ENCODE data around the genes GIMAP5, SLC4A2 and SMARCD3.

DNA sequence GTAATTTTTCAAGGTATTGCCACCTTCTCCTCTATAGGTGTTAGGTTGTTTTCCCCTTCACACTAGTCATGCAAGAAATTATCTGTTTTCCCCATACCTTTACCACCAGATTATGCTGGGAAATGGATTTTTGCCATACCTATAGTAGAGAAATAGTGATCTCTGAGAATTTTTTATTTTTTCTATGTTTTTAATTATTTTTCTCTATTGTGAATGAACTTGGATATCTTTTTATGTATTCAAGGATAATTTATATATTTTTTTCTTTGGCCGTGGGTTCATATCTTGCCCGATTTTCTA lies 3.5 kb downstream of the GIMAP7 start:
- RRBS, result no CpG with 5 or more reads among the region's 2 CpGs

- RRBS, result no CpG with 5 or more reads among the region's 18 CpGs
Measured at GRCh38 chr7:150519610-150520936, 5.4 kb downstream of the GIMAP7 start.

DNA sequence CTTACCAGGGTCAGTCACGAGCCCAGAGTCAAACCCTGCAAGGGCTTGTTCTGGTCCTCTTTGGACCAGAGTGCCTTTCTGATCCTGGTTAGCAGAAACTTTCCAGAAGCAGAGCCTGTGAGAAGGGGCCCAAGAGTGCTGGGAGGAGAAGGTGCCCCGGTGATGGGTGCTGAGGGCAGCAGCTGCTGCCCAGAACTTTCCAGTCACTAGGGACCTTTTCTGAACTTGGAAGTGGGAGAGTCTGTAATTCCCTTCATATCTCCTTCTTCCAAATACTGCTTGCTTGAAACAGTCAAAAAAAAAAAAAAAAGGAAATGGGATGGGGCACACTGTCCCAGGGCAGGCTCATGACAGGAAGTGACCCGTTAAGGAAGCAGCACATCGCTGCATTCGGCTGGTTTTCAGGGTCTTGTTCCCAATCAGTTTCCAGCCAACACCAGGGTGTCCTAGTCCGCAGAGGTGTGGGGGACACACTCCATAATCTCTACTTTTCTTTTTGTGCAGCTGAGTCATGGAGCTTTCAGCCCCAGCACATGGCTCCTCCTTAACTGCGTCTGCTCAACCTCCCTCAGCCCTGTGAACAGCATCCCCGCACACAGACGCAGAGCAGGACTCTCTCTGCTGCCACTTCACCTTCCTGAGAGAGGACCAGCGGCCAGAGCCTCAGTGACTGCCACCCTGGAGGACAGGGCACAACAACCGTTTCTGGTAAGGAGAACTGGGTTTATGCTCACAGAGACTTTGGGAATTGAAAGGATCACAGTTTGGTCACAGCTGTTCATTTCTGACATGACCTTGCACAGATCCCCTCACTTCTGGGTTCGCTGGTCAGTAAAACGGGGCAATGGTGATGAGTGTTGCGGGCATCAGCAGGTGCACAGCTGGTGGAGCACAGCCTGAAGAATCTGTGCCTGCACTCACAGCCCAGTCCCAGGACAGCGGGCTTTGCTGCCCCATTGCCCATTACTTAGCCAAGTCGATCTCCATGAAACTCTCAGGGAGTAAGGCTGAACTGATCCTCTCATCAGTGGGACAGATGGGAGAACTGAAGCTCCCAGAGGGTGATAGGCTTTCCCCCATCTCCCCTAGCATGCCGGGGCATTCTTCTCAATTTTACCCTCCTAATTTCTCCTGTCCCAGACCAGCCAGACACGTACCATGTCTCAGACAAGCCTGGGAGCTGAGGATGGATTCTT lies at the start of gene GIMAP5:
Gene GIMAP5, plus strand, starts transcription at position 418 of the 1,196 bp plus-strand sequence.
- RRBS, result no CpG with 5 or more reads among the region's 18 CpGs

- RRBS, result no CpG with 5 or more reads among the region's 9 CpGs
Measured at GRCh38 chr7:150738197-150739355, 1.4 kb downstream of the GIMAP5 start.

DNA sequence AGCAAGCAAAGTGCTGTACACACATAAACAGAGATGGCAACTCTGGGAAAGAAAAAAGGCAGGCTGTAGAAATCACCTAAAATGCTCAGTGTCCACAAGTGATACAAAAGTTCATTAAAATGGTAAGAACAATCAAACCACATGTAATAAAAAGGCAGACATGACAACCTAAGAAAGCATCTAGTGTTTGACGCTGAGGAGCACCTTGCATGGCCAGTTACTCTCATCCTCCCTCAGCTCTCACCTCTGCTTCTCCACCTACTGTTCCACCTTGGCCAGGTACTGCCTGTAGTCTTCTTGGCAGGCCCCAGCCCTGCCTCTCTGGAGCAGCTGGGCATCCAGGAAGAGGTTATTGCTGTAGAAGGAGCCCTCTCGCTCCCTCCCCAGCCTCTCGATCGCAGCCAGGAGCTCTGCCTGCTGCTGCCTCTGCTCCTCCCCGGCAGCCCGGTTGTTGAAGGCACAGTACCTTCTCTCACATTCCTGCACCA lies 9.6 kb downstream of the GIMAP5 start:
- RRBS, result no CpG with 5 or more reads among the region's 6 CpGs

- RRBS, result no CpG with 5 or more reads among the region's 7 CpGs
Measured at GRCh38 chr7:150778794-150779156, 21.4 kb downstream of the TMEM176B start.

DNA sequence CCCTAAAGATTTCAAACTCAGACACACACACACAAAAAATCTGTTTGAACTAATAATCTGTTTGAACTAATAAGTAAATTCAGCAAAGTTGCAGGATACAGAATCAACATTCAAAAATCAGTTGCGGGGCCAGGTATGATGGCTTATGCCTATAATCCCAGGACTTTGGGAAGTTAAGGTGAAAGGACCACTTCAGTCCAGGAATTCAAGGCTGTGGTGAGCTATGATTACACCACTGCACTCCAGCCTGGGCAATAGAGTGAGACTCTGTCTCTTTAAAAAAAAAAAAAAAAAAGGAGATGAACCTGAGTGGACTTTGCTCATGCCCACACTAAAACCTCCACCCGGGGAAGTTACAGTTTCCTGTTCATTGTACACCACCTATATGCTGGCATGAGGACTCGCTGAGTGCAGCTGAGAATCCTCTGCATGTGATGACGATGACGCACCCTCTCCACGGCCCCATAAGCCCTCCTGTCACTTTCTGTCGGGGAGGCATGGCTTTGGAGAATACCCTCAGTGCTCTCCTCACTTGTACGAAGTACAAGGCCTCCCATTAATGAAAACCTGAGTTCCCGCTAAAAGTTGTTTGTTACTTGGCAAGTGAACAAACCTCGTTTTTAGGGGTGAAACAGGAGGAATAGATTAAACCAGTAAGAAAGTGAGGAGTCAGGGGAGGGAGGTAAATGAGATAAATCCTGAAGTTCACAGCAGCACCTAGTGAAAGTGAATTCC lies 16.0 kb downstream of the TMEM176B start:
- RRBS, result no CpG with 5 or more reads among the region's 10 CpGs

DNA sequence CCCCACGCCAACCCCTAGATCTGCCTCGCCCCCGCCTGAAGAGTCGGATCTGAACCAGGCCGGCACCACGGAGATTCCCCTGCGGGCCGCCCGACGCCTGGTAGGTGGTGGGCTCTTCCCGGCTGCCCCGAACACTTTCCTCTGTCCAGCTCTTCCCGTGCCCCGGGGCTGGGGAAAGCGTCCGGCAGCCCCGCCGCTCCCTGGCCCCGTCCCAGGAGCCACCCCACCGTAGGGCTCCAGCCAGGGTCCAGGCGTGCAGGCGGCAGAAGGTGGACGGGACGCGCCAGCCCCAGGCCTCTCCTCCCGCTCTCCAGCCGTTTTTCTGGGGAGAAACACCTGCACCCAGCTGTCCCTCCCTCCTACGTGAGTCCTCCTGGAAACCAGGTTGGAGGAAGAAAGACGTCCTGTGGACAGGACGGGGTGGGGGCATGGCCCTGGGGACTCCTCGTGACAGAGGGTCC lies 339 bp downstream of the TMEM176B start:
- RRBS, result 7% methylated on average over 13 of the region's 31 CpGs

DNA sequence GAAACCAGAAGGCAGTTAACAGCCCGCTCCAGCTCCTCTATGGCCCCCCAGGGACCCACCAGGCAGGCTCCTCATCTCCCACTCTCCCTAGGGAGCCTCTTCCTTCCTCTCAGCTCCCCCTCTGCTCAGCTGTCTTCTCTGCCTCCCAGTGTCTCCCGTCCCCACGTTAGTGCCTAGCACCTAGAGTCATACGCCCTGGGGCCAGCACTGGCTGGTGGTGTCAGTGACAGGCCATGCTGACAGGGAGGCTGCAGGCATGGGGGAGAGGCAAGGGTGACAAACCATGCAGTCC lies 17.2 kb downstream of the KCNH2 start:
- RRBS, result no CpG with 5 or more reads among the region's 4 CpGs

GRCh38 chr7:151059024-151059879 lies at the start of gene SLC4A2:
Gene SLC4A2, plus strand, starts transcription at chr7:151059589.
- RRBS, result 1% methylated on average over 29 of the region's 69 CpGs

DNA sequence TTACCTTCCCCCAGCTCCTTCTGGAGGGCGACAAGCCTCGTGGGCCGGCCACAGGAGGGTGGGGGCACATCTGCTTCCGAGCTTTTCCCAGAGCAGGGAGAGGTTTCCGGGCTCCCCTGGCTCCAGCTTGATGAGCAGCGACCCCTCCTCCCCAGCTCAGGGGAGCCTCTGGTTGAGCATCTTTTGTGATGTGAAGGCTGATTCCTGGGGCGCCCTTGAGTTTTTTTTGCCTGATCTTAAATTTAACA lies 2.2 kb downstream of the AGAP3 start:
- RRBS, result 10% methylated on average over 3 of the region's 7 CpGs

GRCh38 chr7:151137531-151138764 lies 29.5 kb downstream of the GBX1 start:
- RRBS, result no CpG with 5 or more reads among the region's 46 CpGs

DNA sequence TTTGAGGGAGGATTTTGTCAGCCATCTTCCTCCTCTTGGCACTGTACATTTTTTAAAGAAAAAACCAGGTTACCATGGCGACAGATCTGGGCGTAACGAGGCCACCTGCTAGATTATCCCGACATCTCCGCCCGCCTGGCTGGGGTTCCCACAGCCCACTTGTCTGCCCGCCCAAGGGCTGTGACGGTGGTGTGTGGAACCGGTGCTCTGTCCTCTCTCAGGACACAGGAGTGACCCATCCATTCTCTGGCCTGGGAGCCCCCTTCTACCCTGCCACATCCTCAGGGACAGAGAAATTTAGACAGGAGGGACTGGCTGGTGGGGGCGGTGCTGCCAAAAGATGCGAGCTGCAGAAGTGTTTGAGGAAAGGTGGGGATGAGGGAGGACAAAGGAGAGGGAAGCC lies 4.8 kb downstream of the SMARCD3 start:
- RRBS, result no CpG with 5 or more reads among the region's 11 CpGs

GRCh38 chr7:151248494-151249014 lies at the start of gene SMARCD3:
Gene SMARCD3, minus strand, starts transcription at chr7:151248694.
- RRBS, result 2% methylated on average over 12 of the region's 56 CpGs

DNA sequence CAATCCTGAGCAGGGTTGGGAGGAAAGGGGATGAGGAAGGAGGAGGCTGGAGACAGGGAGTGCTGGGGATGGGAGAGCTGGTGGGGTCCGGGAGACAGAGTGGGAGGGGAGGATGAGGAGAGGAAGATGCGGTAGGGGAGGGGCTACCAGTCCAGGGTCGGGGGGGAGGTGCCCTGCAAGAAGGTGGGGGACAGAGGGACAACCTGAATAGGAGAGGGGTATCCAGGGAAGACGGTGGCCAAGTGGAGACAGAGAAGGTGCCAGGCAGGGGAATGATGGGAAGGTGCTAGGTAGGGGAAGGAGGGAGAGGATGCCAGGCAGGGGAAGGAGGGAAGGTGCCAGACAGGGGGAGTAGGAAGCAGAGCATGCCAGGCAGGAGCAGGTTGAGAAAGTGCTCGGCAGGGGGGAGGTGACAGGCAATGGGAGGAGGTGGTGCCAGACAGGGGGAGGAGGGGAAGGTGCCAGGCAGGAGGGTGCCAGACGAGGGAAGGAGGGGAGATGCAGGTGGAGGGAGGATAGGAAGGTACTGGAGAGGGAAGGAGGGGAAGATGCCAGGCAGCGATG lies 27.6 kb upstream of the SMARCD3 start:
- RRBS, result no CpG with 5 or more reads among the region's 7 CpGs

DNA sequence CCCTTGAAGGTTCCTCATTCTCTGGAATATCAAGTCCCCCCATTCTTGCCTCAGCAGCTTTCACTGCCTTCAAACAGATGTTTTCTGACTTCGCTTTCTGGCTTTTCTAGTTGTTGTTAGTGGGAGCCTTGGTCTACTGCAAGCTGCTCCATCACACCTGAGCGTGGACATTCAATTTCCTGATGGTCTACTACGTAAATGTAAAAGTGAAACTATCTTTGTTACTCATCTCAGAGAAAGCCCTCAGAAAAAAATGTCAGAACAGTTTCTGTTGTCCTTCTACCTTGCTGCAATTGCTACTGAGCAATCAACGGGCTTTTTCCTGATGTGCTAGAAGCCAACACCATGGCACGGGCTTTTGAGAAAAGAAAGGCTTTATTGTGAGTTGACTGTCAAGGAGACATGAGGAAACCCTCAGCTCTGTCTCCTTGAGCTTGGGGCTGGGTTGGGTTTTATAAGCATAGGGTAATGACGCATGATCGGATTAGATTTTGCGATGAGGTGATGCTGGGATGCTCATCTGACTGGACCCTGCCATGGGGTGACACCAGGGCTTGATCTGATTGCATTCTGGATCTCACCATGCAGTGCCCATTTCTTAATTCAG lies 1.5 kb upstream of the NUB1 start:
- RRBS, result no CpG with 5 or more reads among the region's 8 CpGs

DNA sequence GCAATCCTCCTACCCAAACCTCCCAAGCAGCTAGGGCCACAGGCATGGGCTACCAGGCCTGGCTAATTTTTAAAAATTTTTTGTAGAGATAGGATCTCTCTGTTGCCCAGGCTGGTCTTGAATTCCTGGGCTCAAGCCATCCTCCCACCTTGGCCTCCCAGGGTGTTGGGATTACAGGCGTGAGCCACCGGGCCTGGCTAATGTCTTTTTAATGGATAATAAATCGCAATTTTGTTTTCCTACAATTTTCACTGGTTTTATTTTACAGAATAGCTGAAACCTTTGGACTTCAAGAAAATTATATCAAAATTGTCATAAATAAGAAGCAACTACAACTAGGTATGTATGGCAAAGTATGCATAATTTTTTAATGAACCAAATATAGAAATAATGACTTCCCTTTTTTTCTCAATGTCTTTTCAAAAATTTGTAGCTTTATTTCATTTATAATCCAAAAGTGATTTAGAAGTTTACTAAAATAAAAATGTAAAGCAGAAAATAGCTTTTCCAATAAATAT lies 11.0 kb downstream of the NUB1 start:
- RRBS, result no CpG with 5 or more reads among the region's 3 CpGs

DNA sequence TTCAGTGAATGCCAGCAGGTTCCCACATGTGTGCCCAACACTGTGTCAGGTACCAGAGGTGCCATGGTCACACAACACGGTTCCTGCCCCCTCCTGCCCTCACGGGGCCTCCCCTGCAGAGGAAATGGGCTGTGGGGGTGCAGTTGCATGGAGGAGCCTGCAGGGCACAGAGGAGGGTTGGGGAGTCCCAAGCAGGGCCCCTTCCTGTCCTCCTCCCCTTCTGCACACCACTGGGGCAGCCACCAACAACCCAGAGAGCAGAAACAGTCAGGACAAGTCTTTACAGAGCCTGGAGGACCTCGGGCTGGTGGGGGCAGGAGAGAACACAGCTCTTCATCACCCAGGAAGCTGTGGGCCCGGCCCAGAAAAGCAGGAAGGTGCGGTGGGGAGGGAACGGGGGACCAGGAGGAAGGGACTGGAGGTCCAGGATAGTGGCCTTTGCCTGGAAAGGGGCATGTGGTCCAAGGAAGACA lies 7.0 kb downstream of the CRYGN start:
- RRBS, result no CpG with 5 or more reads among the region's 6 CpGs

GRCh38 chr7:151517593-151517999 lies 2.1 kb downstream of the RHEB start:
- RRBS, result no CpG with 5 or more reads among the region's 7 CpGs

DNA sequence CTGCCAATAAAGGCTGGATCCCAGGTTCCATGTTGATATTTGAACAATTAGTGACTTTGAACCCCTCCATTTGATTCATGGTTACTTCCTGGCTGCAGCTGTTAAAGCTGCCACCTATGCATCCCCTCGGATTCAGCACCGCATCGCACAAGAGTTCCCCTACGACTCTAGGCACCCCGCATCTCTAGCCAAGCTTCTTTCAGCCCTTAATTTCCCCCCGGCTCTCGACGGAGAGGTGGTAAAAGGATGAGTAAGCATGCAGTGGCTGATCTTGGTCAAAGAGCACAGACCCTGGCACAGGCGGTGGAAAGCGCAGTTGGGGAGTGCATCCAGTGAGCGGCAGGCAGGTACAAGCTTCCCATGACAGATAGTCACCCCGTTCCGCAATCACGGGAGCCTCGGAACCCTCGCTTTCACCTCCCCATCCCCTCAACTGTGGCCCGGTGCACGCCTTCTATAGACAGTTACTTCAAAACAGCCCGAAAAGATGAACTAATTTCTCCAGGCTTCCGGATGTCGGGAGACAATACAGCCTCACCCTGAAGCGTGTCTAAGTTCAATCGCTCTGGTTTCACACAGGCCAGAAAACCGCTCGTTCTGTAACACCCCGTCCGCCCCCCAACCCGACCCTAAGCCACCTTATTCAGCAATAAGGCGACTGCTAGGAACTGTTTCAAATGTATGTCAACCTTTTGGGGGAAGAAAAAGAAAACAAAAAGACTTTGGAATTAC lies 1.5 kb downstream of the RHEB start:
- RRBS, result no CpG with 5 or more reads among the region's 29 CpGs